Heart (tissue), 3 donors: ENCODE measurements around a stretch of chr11.

DNA sequence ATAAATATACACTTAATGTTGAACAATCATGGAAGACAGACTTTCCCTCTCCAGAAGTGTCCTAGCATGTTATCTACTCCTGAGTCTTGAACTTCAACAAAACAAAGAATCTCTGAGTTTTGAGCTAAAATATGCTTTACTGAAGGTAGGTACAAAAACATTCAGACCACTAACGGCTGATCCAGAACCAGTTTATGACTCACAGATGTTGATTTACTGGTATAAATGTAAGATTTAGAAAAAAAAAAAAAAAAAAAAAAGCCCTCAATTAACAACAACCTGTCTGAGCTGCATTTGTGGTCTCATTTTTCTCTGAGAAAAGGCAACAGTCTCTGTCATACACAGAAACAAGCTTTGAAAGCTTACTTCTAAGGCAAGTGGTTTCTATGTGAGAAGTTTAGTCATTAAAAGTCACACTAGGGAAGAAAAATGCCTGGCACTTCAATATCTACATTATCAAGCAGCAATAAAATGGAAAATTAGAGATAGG is 61.9 kb downstream of the ETS1 start:
- RAMPAGE, long total RNA, 2 experiments, result no peak in any of the 2 experiments

GRCh38 chr11:128525872-128526473 is 61.4 kb downstream of the ETS1 start:
- RAMPAGE, long total RNA, 2 experiments, result no peak in any of the 2 experiments

- RAMPAGE, long total RNA, 2 experiments, result no peak in any of the 2 experiments
Observed at GRCh38 chr11:128552387-128553471, 34.6 kb downstream of the ETS1 start.

- RAMPAGE, long total RNA, 2 experiments, result no peak in any of the 2 experiments
Observed at GRCh38 chr11:128580585-128581064, 6.7 kb downstream of the ETS1 start.

GRCh38 chr11:128621277-128622674 is 34.4 kb upstream of the ETS1 start:
- RAMPAGE, long total RNA, 2 experiments, result no peak in any of the 2 experiments

GRCh38 chr11:128685536-128685920 is 8.3 kb upstream of the FLI1 start:
- RAMPAGE, long total RNA, 2 experiments, result no peak in any of the 2 experiments

DNA sequence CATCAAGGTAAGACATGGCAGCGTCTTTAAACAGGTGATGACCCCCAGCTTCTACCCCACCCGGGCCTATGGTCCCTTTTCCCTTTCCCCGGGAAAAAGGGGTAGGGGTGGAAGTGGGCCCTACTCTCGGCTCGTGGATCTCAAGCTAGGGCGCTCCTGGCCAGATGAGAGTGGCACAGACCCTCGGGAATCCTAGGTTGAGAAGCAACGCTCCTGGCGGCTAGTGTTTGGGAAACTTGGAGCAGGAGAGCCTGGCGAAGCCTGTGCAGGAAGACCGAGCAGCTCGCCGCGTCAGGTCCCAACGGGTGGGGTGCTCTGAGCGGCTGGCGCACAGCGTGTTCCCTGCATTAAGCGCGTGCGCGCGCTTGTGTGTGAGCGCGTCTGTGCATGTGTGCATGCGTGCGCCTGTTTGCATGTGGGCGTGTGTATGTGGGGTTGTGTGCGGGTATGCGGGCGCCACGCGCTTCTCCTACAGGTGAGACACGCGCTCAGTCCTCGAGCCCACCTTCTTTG is 7.1 kb upstream of the FLI1 start:
- RAMPAGE, long total RNA, 2 experiments, result no peak in any of the 2 experiments

- RAMPAGE, long total RNA, 2 experiments, result no peak in any of the 2 experiments
Observed at GRCh38 chr11:128697713-128698256, 3.9 kb downstream of the FLI1 start.

- RAMPAGE, long total RNA, 2 experiments, result no peak in any of the 2 experiments
Observed at GRCh38 chr11:128734379-128735011, 40.6 kb downstream of the FLI1 start.

GRCh38 chr11:128757800-128758575 is 64.1 kb downstream of the FLI1 start:
- RAMPAGE, long total RNA, 2 experiments, result no peak in any of the 2 experiments

- RAMPAGE, long total RNA, 2 experiments, result no peak in any of the 2 experiments
Observed at GRCh38 chr11:128894604-128894932, 3.4 kb downstream of the KCNJ5 start.

- RAMPAGE, long total RNA, 2 experiments, result no peak in any of the 2 experiments
Observed at GRCh38 chr11:128937403-128937673, 5.3 kb downstream of the TP53AIP1 start.

DNA sequence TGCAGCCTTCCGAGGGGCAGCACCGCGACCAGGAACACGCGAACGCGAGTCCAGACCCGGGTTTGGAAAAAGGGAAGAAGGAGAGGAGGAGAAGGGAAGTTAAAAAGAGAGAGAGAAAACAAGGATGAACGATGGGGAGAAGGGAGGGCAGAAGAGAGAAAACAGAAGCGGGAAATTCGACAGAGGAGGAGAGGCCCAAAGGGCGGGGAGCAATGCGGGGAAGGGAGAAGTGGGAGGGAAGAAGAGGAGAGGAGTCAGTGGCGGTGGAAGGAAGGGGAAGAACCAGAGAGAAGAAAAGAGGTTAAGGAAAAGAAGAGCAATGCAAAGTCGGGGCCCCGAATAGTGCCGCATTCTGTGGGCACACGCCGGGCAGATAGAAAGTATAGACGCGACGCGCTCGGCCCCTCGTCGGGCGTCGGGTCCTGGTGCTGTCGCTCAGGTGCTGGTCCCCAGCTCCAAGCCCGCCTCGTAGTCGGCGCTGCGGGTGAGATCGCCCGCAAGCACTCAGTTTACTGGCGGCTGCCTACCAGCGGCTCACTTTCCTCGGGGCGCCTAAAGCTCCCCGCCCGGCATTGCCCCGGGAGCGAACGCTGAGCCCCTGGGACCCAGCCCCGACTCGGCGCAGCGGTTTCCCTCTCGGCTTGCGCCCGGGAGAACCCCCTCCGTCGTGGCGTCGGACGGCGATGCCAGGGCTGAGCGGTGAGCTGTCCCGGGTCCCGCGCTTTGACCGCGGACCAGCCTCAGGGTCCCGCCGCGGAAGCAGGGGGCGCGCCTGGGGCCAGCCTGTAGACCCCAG is 2.7 kb upstream of the BARX2 start:
- RAMPAGE, long total RNA, 2 experiments, result no peak in any of the 2 experiments

DNA sequence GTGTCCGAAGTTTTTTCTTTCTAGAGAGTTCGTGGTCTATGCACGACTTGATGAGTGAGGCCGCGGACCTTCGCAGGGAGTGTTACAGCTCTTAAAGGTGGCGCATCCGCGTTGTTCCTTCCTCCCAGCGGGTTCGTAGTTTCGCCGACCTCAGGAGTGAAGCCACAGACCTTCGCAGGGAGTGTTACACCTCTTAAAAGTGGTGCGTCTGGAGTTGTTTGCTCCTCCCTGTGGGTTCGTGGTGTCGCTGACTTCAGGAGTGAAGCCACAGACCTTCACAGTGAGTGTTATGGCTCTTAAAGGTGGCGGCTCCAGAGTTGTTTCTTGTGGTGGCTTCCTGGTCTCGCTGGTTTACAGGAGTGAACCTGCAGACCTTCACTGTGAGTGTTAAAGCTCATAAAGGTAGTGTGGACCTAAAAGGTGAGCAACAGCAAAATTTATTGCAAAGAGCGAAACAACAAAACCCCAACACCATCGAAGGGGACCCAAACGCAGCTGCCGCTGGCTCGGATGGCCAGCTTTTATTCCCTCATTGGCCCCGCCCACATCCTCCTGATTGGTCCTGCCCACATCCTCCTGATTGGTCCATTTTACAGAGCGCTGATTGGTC is 1.4 kb upstream of the TMEM45B start:
- RAMPAGE, long total RNA, 2 experiments, result no peak in any of the 2 experiments

- RAMPAGE, long total RNA, 2 experiments, result no peak in any of the 2 experiments
Observed at GRCh38 chr11:129873571-129874576, 21.5 kb downstream of the NFRKB start.

- RAMPAGE, long total RNA, 2 experiments, result no peak in any of the 2 experiments
Observed at GRCh38 chr11:129910306-129910759, 15.0 kb upstream of the NFRKB start.

DNA sequence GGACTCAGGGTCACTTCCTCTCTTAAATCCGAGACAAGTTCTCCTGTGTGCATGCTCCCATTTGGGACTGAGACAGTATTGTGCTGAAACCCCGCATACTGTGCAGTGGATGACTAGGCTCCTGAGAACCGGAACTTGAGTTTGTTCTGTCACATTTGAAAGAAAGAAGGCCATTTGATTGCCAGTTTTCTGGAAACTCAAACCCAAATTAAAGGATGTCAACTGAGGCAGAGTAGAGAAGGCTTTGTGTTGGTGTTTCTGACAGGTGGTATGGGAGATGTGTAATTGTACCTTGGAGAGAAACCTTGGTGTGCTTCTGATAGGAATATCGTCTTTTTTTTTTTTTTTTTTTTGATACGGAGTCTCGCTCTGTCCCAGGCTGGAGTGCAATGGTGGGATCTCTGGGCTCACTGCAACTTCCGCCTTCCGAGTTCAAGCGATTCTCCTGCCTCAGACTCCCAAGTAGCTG is 2.5 kb downstream of the APLP2 start:
- RAMPAGE, long total RNA, 2 experiments, result no peak in any of the 2 experiments

DNA sequence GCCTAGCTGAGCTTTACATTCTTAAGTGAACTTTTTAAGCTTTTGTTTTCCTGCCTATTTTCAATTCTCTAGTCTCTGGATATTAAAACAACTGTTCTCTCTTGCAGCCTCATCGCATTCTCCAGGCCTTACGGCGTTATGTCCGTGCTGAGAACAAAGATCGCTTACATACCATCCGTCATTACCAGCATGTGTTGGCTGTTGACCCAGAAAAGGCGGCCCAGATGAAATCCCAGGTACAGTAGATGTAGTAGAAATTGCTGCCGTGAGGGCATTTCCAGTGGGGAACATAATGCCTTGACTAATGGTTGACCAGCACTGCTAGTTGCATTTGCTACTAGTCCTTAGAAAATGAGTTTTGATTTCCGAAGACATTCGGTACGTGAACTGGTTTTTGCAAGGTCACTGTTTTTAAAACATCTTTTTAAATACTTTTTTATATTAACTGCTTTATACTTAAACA is 29.6 kb upstream of the ST14 start:
- RAMPAGE, long total RNA, 2 experiments, result no peak in any of the 2 experiments

- RAMPAGE, long total RNA, 2 experiments, result no peak in any of the 2 experiments
Observed at GRCh38 chr11:130144013-130145232, 15.2 kb upstream of the ST14 start.

GRCh38 chr11:130179848-130180455 is 20.4 kb downstream of the ST14 start:
- RAMPAGE, long total RNA, 2 experiments, result no peak in any of the 2 experiments